Body of pancreas (tissue), 2 donors: ENCODE measurements around a stretch of chr14.

- PRO-cap: no peak
- RAMPAGE, long total RNA, 2 experiments: no peak in any of the 2 experiments
Observed at GRCh38 chr14:36662498-36663215, 997 bp downstream of the PAX9 start.

DNA sequence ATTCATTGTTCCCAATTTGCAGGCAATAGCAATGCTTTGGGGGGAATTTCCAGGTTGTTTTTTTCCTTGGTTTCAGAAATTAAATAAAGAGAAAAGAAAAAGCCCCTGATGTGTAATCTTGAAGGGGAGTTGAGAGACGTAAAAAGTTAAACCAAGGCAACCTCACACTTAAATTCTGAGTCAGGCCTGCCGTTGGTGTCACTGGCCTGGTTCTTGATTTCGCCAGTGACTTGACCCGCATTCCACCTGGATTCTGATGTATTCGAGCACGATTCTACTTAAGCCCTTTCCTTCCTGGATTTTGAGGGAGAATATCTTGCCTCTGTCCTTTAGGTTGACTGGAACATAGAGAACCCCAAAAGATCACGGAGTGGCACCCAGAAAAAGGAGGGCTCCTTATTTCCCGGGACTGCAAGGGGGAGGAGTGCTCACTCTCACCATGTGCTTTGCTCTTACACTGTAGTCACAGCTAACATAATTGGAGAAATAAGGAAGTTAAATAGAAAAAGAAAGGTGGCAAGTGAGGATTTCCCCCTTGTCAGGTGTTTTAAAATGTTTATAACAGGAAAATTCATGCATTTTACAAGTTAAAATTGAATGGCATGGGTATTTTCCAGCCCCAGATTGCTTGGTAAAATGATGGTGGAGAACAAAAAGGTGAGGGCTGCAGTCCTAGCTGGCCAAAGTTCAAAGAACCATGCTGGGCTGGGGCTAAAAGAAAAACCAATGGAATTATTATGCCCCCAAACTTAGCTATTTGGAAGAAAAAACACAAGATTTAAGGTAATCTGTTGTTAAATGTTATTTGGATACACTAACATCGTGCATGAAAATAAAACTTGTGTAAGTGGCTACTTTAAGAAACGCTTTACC, 9.0 kb downstream of the FOXA1 start:
- PRO-cap: no peak
- RAMPAGE, long total RNA, 2 experiments: no peak in any of the 2 experiments

GRCh38 chr14:37587514-37588103, 7.4 kb downstream of the FOXA1 start:
- PRO-cap: no peak
- RAMPAGE, long total RNA, 2 experiments: no peak in any of the 2 experiments

DNA sequence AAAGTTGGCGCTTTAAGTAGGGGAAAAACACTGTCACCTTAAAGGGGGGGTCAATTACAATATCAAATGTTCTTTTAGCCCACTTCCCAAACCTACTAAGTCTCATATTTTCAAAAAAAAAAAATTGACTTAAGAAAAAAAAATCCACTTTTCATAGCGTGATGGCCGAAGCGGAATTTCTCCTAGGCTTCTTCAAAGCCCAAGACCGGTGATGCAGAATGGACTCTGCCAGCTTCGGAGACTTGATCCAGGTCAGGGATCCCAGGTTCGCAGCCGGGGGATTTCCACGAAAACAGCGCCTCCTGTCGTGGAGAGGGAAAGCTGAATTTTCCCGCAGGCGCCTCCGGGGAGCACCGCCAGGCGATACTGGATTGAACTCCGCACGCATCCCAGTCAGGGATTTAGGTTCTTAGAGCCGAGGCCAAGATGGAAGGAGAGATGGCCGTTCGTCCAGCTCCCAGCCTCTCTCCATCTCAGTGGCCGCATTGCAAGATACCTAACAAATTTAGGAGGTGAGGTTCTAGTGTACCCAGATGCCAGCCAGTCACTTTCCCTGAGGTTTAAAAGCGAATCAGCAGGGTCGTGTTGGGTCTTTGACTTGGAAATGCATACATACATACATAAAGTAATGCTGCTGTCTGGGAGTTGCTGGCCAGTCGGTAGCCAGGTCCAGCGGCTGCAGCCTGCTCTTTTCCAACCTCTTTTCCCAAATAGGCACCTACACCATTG, 2.2 kb downstream of the TTC6 start:
- PRO-cap: no peak
- RAMPAGE, long total RNA, 2 experiments: no peak in any of the 2 experiments

DNA sequence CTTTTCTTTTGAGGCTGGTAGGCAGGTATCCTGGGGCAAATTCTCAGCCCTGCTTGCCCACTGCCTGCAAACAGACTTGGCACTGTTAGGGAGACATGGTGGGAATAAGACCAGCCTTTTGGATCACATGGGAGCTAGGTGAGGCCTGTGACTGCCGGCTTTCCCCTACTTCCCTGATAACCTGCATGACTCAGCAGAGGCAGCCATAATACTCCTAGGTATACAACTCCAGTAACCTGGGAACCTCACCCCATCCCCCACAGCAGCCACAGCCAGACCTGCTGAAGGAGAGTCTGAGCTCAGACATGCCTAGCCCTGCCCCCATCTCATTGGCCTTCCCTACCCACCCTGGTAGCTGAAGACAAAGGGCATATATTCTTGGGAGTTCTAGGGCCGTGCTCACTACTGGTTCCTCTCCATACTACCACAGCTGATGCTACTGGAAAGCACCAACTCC, 170.7 kb downstream of the SEC23A start:
- PRO-cap: no peak
- RAMPAGE, long total RNA, 2 experiments: no peak in any of the 2 experiments

GRCh38 chr14:39097074-39097607, 5.9 kb downstream of the SEC23A start:
- PRO-cap: no peak
- RAMPAGE, long total RNA, 2 experiments: no peak in any of the 2 experiments

DNA sequence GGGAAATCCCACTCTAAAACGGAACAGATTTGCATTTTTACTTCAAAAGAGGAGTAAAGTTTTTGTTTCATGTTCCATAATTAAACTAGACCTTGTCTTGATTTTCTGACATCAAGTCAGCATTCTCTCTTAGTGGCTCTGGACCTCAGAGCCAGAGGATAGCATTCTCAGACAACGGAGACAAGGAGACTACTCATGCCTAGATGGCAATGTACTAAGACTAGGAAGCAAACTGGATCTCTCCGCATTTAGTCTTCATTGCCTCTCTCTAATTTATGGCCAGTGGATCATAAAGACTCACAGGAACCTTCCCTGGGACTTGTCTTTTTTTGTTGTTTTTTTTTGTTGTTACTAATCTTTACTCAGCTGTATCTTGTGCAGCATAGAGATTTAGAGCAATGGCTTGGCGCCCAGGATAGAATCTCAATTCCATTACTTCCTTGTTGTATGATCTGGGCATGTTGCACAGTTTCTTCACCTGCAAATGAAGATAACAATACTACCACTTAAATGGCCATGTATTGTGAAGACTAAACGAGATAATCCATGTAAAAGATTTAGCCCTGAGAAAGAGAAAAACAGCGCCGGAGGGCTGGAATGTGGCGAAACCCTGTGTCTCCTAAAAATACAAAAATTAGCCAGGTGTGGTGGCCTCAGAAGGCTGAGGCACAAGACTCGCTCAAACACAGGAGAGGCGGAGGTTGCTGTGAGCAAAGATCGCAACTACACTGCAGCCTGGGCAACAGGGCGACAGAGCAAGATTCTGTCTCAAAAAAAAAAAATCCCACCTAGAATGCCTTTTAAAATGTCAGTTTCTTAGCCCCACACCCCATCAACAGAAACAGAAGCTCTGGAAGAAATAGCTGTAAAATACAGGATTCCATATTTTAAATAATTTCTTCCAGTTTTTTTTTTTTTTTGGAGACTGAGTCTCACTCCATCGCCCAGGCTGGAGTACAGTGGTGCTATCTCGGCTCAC, 3.9 kb upstream of the GEMIN2 start:
- PRO-cap: no peak
- RAMPAGE, long total RNA, 2 experiments: no peak in any of the 2 experiments

DNA sequence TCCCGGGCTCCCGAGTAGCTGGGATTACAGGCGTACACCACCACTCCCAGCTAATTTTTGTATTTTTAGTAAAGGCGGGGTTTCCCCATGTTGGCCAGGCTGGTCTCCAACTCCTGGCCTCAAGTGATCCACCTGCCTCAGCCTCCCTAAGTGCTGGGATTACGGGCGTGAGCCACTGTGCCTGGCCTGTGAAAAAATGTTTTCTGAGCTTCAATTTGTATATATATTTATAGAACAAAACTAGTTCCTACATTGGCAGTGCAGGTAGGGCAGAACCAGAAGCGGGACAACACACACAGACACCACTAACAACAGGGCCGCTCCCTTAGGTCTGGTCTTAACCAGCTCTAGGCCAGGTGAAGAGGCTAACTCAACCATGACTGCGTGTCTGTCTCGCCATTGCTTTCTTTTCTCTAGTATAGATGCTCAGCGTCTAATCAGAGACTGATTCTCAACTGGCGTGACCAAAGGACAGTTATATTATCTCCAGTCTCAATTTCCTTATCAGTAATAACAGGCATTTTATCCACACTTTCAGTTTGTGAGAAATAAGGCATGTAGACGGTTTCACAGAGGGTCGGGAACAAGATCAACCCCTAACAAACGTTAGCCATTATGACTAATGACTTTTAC, 1.2 kb upstream of the PNN start:
- PRO-cap: no peak
- RAMPAGE, long total RNA, 2 experiments: no peak in any of the 2 experiments

GRCh38 chr14:39344487-39345109, 87.6 kb downstream of the FBXO33 start:
- PRO-cap: no peak
- RAMPAGE, long total RNA, 2 experiments: no peak in any of the 2 experiments

DNA sequence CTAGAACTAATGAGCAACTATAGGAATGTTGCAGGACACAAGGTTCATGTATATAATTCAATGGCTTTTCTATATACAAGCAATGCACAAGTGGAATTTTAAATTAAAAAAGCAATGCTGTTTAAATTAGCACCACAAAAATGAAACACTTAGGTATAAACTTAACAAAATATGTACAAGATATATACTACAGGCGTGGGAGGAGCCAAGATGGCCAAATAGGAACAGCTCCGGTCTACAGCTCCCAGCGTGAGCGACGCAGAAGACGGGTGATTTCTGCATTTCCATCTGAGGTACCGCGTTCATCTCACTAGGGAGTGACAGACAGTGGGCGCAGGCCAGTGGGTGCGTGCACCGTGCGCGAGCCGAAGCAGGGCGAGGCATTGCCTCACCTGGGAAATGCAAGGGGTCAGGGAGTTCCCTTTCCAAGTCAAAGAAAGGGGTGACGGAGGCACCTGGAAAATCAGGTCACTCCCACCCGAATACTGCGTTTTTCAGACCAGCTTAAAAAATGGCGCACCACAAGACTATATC, 893.8 kb upstream of the FBXO33 start:
- PRO-cap: no peak
- RAMPAGE, long total RNA, 2 experiments: no peak in any of the 2 experiments

DNA sequence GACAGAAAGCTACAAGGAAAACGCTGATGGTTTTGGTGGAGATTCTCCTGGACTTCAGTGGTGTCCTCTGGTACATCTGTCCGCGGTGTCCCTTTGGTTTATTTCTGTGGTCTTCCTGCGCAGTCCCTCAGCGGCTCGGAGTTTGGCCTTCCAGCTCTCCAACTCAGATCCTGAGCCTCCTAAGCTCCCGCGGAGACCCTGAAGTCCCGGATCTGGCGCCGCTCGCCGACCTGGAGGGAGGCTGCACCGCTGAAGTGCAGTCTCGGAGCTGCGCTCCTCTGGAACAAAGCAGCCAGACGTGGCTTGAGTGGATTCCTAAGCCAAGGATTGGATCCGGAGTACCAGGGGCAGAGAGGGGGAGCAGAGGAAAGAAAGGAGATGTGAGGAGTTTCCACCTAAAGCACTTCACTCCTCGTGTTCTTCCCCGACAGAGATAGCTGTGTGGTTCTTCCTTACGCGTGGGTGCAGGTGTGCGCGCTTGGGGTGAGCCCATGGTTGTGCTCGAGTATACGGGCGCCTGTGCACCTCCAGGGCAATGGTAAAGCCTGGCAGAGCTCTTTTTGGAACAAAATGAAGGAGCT, 1.4 kb upstream of the LRFN5 start:
- PRO-cap: unidirectional peak, minus-strand start at position 172 of the sequence
- RAMPAGE, long total RNA, 2 experiments: no peak in any of the 2 experiments

GRCh38 chr14:41607756-41608460, 1.2 kb downstream of the LRFN5 start:
- PRO-cap: no peak
- RAMPAGE, long total RNA, 2 experiments: no peak in any of the 2 experiments

GRCh38 chr14:44898596-44898937, 1.5 kb downstream of the C14orf28 start:
- PRO-cap: no peak
- RAMPAGE, long total RNA, 2 experiments: no peak in any of the 2 experiments

DNA sequence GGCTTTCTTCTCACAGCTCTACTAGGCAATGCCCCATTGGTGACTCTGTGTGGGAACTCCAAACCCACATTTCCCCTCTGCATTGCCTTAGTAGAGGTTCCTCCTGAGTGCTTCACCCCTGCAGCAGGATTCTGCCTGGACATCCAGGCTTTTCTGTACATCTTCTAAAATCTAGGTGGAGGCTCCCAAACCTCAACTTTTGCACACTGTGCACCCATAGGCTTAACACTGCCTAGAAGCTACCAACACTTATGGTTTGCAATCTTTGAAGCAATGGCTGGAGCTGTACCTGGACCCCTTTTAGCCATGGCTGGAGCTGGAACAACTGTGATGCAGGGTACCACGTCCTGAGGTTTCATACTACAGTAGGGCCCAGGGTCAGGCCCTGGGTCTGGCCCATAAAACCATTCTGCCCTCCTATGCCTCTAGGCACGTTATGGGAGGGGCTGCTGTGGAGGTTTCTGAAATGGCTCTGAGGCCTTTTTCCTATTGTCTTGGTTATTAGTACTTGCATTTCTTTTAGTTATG, 851.8 kb downstream of the RPS29 start:
- PRO-cap: unidirectional peak, plus-strand start at position 278 of the sequence
- RAMPAGE, long total RNA, 2 experiments: no peak in any of the 2 experiments

- PRO-cap: no peak
- RAMPAGE, long total RNA, 2 experiments: no peak in any of the 2 experiments
Observed at GRCh38 chr14:49597227-49597457, 1.6 kb upstream of the LRR1 start.

DNA sequence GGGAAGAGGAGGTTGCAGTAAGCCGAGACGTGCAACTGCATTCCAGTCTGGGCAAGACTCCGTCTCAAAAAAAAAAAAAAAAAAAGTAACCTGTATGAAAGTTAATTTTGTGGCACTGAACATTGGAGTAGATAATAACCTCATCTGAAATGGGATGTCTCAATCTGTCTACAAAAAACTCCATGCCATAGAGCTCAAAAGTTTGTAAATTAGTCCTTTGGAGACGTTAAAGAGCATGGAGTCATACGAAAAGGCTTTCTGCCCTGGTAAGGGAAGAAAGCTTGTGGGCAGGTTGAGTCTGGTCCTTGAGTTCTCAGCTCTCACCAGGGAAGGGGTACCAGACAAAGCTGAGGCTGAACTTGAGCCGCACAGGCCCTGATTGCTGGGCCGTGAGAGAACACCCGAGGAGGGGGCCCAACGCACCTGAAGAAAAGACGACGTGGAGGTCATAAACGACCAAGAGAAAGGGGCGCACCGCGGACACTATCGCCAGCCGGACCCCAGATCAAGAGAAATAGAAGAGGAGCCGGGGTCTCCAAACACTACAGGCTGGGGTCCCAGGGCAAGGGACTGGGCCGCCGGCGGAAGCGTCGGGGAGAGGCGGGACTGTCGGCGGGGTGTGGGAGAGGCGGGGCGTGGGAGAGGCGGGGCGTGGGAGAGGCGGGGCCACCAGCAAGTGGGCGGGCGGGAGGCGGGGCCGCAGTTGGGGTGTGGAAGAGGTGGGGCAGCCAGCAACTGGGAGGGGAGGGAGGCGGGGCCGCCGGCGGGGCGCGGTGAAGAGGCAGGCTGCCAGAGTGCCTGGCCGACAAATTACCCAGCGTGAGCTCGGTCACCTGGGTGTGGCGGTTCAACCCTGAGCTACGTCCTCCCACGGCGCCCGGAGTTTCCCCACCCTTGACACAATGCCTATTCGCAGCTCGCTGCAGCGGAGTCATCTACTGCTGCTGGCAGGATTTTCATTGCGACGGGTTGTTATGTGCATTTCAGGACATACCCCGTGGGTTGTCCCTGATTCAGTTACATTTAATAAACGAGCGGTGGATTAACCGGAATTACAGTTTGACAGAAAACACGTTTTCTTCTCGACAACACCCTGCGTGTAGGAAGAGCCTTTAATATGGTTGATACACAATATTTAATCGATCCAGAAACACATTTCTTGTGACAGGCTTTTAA, 15.4 kb upstream of the NEMF start:
- PRO-cap: bidirectional peak, plus-strand start at position 897 of the sequence, minus-strand start at position 608 of the sequence; bidirectional peak, plus-strand start at position 959 of the sequence, minus-strand start at position 946 of the sequence
- RAMPAGE, long total RNA, 2 experiments: start-site peak on the minus strand in 1 of 2 experiments, centred at position 594 of the sequence, 8 reads per replicate

GRCh38 chr14:49880215-49881011, 12.5 kb upstream of the ARF6 start:
- PRO-cap: no peak
- RAMPAGE, long total RNA, 2 experiments: no peak in any of the 2 experiments

DNA sequence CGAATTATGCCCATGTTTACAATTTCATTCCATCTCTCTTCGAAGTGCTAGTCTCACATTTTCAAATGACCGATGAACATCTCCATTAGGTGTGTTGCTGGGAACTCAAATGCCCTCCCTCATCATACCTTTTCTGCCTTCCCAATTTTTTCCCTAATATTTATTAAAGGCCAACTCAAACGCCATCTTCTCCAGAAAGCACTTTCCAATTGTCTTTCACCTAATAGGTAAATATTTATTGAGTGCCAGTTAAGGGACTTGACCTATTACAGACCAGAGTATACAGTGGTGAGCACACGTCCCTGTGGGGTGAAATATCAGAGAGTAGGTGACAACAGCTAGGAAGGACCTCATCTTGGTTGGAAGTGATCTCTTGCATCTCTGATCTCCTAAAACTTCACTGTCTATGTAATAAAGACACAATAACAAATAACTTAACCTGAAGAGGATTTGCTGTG, 64.5 kb downstream of the ARF6 start:
- PRO-cap: no peak
- RAMPAGE, long total RNA, 2 experiments: no peak in any of the 2 experiments

GRCh38 chr14:49965074-49965652, 72.3 kb downstream of the ARF6 start:
- PRO-cap: no peak
- RAMPAGE, long total RNA, 2 experiments: no peak in any of the 2 experiments

DNA sequence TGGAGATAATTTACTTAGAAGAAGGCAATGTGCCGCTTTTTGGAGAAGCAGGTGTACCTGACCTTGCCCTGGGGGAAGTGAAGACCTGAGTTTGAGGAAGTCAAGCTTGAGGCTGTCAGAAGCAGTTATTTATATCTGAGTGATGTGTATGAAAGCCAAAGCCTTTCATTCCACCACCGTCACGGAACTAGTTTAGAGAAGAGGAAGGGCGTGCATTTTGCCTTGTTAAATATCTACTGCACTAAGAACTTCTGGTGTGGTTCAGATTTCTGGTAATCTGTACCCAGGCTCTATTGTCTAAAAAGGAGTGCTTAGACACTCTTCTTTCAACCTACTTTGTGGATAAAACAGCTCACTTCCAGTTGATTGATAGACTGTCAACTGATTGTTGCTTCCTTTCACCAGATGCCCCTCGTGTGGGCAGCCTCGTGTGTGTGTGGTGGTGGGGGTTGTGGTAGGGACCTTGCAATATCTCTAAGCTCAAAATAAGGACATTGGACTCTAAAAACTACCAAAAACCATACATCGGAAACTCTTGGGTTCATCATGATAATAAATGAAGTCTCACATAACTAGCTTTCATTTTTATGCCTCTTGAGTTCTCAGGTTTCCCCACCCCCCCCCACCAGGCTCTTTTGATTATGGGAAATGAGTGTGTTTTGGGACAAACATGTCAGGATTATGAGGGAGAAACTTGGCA, 78.5 kb downstream of the ARF6 start:
- PRO-cap: no peak
- RAMPAGE, long total RNA, 2 experiments: no peak in any of the 2 experiments